NALM6 (cell line): ENCODE data around the genes FBXL16 and ANTKMT.

DNA sequence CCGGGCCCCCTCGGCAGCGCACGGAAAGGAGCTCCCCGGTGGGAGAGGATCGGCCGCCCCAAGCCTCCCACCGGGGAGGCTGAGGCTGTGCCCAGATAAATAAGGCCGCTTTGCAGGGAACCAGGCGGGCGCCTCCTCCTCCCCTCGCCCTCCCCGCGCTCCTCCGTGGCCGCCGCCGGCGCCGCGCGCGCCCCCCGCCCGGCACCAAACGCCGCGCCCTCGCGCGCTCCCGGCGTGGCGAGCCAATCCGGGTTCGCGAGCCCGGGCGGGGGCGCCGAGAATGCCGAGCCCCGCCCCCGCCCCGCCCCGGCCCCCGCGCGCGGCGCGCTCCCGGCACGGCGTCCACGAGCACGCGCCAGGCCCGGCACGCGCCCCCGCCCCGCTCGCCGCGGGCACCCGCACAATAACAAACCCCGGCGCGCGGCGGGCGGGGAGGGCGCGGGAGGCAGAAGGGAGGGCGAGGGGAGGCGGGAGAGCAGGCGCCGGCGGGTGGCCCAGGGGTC lies at the start of gene FBXL16:
FBXL16 (minus strand) TSS at position 138 of the 503 bp plus-strand sequence.
- PRO-cap: bidirectional peak, plus-strand start at position 448 of the sequence, minus-strand start at position 167 of the sequence

DNA sequence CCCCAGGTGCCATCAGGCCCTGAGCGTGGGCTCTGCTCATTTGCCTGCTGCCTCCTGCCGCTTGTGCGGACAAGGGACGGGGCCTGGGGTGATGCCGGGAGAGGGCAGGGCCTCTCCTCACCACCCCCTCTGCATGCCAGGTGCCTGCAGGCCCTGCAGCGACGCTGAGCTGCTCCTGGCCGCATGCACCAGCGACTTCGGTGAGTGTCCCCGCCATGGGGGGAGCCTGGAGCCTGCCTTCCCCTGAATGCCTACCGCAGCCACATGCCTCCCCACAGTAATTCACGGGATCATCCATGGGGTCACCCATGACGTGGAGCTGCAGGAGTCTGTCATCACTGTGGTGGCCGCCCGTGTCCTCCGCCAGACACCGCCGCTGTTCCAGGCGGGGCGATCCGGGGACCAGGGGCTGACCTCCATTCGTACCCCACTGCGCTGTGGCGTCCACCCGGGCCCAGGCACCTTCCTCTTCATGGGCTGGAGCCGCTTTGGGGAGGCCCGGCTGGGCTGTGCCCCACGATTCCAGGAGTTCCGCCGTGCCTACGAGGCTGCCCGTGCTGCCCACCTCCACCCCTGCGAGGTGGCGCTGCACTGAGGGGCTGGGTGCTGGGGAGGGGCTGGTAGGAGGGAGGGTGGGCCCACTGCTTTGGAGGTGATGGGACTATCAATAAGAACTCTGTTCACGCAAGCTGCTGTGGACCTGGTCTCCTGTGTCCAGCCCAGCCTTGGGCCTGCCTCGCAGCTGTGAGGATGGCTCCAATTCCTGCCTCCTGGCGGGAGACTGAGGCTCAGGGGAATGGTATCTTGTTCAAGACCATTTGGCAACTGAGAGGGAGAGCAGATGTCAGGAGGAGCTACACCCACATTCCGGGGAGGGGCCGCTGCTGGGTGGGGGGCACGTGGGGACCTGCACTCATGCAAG lies 2.1 kb downstream of the METRN start:
- PRO-cap: no peak

DNA sequence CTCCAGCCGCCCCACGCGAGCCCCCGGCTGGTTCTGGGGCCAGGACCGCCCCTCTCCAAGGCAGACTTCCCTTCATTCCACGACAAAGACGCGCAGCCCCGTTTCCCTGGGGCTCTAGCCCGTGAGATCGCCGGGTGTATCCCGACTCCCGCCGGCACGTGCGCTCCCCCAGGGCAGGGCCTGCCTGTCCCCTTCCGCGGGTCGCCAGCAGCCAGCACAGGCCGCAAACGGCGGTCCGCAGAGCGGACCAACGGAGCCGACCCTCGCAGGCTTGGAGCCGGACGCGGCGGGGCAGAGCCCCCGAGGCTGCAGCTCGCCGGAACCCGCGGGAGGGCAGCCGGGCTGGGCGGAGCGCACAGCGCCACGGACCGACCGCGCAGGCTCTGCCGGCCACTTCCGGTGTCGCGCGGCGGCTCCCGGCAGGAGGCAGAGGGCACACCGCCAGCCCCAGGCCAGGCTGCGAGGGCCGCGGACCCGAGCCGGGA lies at the start of gene ANTKMT:
ANTKMT (plus strand) TSS at position 393 of the 485 bp plus-strand sequence.
- PRO-cap: bidirectional peak, plus-strand start at position 393 of the sequence, minus-strand start at position 325 of the sequence

DNA sequence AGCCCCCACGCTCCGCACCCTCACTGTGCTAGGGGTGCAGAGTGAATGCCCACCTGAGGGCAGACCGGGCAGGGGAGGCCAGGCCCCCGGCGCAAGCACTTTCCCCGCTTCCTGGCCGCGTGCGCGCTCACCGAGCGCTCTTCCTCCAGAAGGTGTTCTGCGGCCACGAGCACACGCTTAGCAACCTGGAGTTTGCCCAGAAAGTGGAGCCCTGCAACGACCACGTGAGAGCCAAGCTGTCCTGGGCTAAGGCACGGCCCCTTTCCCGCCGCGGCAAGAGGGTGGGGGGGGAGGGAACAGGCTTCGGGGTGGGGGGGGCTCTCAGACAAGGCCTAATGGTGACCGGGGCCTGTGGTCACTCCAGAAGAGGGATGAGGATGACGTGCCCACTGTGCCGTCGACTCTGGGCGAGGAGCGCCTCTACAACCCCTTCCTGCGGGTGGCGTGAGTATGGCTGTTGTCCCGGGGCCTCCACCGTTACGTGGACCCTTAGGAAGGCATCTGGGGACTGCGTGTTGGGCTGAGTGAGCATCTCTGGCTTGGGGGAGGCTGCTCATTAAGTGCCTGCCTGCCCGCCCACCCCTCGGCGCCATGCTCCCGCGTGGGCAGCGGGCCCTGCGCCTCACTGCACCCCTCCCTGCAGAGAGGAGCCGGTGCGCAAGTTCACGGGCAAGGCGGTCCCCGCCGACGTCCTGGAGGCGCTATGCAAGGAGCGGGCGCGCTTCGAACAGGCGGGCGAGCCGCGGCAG lies 1.9 kb downstream of the HAGHL start:
- PRO-cap: no peak

- PRO-cap: no peak
Observed at GRCh38 chr16:979356-979800, 2.2 kb upstream of the SOX8 start.

DNA sequence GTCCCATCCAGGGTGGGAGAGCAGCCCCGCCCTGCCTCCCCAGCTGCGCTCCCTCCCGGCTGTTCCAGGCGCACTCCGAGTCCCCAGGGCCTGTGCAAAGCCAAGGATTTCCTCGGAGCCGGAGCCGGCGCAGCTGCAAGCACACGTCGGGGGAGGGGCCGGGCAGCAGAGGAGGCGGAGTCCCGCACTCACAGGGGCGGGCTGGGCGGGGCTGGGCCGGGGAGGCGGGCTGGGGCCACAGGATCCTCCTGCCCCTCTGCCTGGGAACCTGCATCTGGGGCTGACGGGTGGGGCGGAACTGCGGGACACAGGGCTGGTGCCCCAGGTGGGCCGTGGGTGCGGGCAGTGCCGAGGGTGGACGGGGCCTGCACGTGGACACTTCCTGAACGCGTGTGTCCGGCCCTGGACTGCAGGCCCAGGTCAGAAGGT lies 24.1 kb upstream of the SSTR5 start:
- PRO-cap: no peak

DNA sequence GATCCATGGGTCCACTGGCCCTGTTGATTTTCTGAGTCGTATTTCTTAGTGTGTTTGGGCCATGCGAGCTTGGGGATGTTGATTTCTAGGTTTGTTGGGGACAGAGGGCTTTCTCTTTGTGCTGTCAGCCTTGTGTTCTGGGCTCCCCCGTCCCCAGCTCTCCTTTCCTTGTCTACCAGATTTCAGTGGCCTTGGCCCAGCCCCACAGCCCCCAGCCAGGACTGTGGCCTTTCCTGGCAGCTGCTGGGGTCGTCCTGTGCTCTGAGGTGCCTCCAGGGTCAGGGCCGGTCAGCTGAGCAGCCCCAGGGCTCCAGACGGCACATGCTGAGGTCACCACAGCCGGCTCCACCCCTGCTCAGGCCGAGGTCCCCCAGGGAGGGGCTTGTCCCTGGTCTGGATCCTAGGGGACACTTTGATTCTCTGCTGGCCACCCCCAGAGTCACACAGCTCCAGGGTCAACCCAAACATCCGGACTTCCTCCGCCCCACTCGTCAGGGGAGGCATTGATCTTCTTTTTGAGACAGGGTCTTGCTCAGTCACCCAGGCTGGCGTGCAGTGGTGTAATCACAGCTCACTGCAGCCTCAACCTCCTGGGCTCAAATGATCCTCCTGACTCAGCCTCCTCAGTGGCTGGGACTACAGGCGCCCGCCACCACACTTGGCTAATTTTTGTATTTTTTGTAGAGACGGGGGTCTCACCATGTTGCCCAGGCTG lies 4.5 kb downstream of the SSTR5 start:
- PRO-cap: no peak

DNA sequence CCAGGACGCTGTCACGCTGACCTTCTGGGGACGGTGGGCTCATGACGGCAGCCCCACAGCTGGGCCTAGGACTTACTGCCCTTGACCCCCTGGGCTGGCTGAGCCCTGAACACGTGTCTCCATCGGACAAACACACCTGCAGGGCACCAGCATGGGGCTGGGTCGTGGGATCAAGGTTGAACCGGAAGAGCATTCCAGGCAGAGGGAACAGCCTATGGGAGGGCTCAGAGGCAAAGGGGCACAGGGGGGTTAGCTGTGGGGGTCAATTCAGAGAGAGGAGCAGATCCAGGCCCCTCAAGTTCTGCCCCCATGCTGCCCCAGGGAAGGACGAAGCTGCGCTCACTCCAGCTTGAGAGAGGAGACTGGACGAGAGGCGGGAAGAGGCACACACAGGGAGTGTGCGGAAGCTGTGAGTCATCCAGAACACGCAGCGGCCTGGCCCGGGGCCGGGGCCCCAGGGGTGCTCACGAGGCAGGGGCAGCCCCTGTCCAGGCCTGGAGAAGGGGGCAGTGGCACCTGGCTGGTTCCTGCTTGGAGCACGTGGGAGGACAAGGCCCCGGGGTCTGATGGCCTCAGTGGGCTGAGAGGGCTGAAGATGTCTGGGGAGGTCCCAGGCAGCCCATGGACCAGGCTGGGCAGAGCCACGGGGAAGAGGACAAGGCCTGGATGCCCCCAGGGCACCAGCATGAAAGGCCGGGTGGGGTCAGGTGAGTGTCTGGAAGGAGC lies 9.9 kb downstream of the SSTR5 start:
- PRO-cap: no peak

DNA sequence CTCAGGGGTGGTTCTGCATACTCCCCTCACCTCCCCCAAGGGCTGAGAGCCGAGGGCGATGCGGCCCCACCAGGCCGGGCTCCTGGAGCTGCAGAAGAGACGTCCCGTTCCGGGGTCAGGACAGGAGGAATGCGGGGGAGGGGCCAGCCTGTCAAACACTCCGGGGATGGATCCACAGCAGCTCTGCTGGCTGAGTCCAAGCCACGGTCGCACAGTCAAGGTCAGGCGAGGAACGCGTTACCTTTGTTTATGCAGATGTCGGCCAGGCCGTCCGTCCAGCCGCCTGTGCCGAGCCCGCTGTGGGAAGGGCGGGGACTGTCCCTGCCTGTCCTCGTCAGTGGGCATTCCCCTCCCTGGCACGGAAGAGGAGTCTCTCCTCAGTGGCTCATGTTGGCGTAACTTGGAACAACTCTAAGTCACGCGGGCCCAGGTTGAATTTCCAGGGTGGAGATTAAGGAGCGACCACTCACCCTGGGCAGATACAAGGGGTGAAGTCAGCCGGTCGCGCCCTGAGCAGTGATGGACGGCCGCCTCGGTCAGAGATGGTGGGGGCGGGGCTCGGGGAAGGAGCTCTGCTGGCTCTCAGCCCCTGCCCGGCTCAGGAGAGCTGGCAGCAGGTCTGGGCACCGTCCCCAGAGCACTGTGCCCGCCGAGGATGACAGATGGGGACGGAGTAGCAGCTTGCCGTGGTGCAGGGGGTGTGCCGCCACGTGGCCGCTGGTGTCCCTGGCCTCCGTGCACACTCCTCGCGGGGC lies 7.2 kb downstream of the CACNA1H start:
- PRO-cap: no peak

GRCh38 chr16:1221646-1221975 lies 3.5 kb downstream of the TPSG1 start:
- PRO-cap: no peak

GRCh38 chr16:1342205-1343173 lies 9.0 kb downstream of the BAIAP3 start:
- PRO-cap: bidirectional peak, plus-strand start at chr16:1342712, minus-strand start at chr16:1342432; bidirectional peak, plus-strand start at chr16:1342946, minus-strand start at chr16:1342967

- PRO-cap: no peak
Observed at GRCh38 chr16:1347409-1348765, 3.8 kb downstream of the TSR3 start.

DNA sequence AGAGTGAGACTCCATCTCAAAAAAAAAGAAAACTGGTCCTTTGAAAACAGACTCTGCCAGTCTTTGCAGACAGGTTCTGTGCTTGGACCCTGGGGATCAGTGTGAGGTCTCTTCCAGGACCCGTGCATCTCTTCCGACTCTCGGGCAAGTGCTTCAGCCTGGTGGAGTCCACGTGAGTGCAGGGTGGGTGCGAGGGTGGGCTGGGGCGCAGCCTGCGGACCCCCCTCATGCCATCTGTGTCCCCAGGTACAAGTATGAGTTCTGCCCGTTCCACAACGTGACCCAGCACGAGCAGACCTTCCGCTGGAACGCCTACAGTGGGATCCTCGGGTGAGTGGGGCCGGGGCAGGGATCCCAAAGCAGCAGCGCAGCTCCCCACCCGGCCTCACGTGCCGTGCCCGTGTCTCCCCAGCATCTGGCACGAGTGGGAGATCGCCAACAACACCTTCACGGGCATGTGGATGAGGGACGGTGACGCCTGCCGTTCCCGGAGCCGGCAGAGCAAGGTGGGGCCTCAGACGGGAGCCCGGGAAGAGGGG lies 10.0 kb downstream of the GNPTG start:
- PRO-cap: no peak

GRCh38 chr16:1363645-1364128 lies 12.0 kb downstream of the GNPTG start:
- PRO-cap: no peak

DNA sequence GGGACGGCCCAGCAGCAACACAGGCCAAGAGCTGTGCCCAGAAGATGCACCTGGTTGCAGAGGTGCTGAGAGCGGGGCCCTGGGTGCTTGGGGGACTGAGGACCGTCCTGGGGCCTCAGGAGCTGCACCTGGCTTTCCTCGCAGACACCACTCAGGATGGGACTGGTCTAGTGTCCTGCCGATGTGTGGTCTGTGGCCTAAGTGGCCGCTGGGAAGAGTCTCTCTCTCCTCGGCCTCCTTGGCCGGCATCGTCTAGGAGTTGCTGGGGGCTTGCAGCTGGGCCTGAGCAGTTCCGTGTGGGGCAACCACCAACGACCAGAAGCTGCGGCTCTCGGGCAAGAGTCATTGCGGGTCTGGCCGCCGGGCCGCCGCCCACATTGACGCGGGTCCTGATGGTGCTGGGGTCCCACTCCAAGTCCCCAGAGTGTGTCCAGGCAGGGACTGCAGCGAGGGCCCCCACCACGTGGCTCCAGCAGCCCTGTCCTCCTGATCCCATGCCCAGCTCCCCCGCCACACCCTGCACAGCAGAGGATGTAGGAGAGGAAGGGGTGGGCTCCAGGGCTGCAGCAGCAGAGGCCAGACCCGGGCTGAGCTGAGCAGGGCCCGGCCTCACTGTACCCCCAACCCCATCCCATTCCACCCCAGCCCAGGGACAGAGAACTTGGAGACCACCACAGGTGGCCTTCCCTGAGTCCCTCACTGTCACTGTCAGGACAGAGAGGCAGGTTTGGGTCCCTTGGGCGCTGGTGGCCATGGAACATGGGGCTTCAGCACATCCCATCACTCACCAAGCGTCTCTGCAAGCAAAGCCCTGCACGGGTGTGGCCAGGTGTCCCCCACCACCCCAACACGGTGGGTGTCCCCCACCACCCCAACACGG lies 30.9 kb downstream of the UNKL start:
- PRO-cap: no peak

DNA sequence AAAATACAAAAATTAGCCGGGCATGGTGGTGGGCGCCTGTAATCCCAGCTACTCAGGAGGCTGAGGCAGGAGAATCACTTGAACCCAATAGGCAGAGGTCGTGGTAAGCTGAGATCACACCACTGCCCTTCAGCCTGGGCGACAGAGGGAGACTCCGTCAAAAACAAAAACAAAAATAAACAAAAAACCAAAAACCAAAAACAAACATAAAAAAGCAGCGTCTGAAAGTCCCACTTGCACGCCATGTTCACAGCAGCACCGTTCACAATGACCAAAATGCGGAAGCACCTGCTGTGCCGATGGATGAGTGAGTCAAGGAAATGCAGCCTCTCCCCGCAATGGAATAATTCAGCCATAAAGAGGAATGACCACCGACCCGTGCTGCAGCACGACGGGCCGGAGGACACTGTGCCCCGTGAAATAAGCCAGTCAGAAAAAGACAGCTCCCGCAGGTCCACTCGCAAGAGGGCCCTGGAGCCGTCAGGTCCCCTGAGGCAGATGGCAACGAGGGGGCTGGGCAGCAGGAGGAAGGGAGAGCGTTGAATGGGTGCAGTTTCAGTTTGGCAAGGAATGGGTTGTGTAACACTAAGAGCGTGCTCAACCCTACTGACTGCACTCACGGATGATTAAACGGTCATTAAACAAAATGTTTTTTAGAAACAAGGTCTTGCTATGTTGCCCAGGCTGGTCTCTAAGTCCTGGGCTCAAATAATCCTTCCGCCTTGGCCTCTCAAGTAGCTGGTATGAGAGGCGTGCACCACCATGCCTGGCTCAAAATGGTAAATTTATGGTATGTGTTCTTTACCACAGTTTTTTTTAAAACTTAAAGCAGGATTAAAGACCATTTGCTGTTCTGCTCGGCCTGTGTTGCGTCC lies 5.1 kb downstream of the CLCN7 start:
- PRO-cap: bidirectional peak, plus-strand start at position 355 of the sequence, minus-strand start at position 269 of the sequence; bidirectional peak, plus-strand start outside the sequence, minus-strand start at position 778 of the sequence

GRCh38 chr16:1609686-1610567 lies 1.9 kb downstream of the IFT140 start:
- PRO-cap: no peak

- PRO-cap: no peak
Observed at GRCh38 chr16:1706699-1707428, 869 bp downstream of the MAPK8IP3 start.

GRCh38 chr16:1712404-1712689 lies 6.4 kb downstream of the MAPK8IP3 start:
- PRO-cap: no peak

DNA sequence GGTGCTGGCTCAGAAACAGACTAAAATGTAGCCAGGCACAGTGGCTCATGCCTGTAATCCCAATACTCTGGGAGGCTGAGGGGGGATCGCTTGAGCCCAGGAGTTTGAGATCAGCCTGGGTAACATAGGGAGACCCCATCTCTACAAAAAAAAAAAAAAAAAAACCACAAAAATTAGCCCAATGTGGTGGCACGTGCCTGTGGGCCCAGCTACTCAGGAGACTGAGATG lies 13.4 kb downstream of the MAPK8IP3 start:
- PRO-cap: no peak